Peyer's patch (tissue), 4 donors: ENCODE data around the gene DGKB.

DNA sequence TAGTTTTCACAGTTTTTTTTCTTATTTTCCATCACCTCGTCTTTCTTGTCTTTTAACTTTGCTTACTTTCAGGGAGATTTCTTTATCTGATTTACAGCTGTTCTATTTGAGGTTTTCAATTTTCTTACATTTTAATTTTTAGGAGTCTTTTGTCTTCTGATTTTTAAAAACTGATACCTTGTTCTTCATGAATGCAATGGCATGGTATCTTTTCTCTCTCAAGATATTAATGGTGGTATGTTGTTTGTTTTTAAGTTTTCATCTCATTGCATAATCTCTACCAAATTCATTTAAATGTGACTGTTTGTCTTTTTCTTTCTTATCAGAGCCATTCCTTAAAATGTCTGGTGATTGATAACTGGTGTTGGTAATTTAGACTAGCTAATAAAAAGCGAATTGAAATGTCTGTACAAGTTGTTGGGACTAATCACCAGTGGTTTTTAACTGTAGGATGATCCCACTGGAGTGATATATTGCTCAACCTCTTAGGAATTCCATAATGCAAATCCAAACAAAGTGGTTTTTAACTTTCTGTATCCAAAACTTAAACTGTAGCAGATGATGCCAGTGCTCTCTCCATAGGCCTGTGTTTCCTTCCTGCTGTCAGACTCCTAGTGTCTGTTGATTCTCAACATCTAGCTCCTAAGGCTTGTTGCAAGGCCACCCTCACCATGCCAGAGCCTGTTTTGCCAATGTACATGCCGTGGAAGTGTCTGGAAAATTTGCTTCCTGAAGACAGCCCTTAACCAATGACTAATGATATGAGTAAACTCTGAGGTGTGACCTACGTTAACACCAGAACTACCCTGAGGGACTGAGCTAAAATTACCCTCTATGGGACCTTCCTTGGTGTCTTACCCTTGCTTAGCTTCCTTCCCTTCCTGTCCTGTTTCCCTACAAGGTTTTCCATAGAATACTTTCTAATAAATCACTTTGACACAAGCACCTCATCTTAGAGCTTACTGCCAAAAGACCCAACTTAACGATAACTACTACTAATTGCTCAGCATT lies 39.1 kb downstream of the C1GALT1 start:
- PRO-cap, result no peak
- RAMPAGE, long total RNA, 4 experiments, result start-site peak on the plus strand in 1 of 4 experiments, centred at position 542 of the sequence, 5 reads per replicate

DNA sequence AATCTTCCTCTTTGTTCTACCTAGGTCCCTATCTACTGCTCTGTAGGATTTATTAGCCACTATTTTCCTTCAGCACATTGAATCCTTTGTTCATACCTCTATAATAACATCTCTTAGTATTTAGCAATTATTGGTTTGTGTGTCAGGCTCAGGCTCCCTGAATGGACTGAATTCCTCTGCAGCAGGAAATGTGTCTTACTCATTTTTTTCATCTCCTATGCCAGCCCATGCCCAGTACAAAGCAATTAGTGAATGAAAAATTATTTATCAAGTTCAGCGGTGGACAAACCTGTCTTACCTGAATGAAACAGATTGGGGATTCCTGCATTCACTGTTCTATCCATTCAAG lies 53.7 kb downstream of the C1GALT1 start:
- PRO-cap, result no peak
- RAMPAGE, long total RNA, 4 experiments, result no peak in any of the 4 experiments

- PRO-cap, result no peak
- RAMPAGE, long total RNA, 4 experiments, result no peak in any of the 4 experiments
Observed at GRCh38 chr7:7567794-7568387, 1.2 kb downstream of the MIOS start.

DNA sequence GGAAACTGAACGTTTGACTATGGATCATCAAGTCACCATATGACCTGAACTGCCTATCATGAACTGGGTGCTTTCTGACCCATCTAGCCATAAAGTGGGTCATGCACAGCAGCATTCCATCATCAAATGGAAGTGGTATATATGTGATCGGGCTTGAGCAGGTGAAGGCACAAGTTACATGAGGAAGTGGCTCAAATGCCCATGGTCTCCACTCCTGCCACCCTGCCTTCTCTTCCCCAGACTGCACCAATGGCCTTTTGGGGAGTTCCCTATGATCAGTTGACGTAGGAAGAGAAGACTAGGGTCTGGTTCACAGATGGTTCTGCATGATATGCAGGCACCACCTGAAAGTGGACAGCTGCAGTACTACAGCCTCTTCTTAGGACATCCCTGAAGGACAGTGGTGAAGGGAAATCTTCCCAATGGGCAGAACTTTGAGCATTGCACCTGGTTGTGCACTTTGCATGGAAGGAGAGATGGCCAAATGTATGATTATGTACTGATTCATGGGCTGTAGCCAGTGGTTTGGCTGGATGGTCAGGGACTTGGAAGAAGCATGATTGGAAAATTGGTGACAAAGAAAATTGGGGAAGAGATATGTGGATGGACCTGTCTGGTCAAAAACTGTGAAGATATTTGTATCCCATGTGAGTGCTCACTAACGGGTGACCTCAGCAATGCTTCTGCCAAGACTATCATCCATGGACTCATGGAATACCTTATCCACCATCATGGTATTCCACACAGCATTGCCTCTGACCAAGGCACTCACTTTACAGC lies 7.3 kb upstream of the RPA3 start:
- PRO-cap, result no peak
- RAMPAGE, long total RNA, 4 experiments, result no peak in any of the 4 experiments

DNA sequence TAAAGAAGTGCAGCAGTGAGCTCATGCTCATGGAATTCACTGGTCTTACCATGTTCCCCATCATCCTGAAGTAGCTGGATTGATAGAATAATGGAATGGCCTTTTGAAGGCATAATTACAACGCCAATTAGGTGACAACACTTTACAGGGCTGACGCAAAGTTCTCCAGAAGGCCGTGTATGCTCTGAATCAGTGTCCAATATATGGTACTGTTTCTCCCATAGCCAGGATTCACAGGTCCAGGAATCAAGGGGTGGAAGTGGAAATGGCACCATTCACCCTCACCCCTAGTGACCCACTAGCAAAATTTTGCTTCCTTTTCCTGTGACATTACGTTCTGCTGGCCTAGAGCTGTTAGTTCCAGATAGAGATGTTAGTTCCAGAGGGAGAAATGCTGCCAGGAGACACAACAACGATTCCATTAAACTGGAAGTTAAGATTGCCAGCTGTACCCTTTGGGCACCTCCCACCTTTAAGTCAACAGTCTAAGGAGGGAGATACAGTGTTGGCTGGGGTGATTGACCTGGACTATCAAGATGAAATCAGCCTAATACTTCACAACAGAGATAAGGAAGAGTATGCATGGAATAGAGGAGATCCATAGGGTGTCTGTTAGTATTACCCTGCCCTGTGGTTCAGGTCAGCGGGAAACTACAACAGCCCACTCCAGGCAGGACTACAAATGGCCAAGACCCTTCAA lies 8.1 kb upstream of the RPA3 start:
- PRO-cap, result no peak
- RAMPAGE, long total RNA, 4 experiments, result no peak in any of the 4 experiments

- PRO-cap, result no peak
- RAMPAGE, long total RNA, 4 experiments, result no peak in any of the 4 experiments
Observed at GRCh38 chr7:7795272-7795723, 76.9 kb upstream of the RPA3 start.

GRCh38 chr7:8133973-8134958 lies 127.7 kb downstream of the ICA1 start:
- PRO-cap, result unidirectional peak, plus-strand start at chr7:8134416
- RAMPAGE, long total RNA, 4 experiments, result no peak in any of the 4 experiments

DNA sequence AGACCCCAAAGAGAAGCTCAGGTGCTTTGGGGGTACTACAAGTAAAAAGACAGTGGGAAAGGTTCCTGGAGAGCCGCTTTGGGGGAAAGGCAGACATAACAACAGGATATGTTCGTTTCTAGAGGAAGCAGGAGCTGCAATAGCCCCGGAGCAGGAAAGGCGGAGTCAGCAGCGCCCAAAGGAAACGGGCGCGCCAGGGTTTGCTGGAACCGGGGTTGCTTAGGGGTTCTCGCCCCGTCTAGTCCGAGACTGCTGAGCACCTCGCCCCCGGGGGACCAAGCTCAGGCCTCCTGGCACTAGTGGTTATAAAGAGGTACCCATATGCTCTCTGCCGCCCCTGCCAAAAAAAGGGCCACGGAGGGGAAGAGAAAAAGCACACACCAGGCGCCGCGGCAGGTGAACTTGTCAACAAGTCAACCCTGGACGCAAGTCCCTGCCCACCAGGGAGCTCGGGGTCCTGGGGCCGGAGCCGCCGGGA lies 672 bp downstream of the ICA1 start:
- PRO-cap, result bidirectional peak, plus-strand start at position 183 of the sequence, minus-strand start at position 103 of the sequence
- RAMPAGE, long total RNA, 4 experiments, result no peak in any of the 4 experiments

DNA sequence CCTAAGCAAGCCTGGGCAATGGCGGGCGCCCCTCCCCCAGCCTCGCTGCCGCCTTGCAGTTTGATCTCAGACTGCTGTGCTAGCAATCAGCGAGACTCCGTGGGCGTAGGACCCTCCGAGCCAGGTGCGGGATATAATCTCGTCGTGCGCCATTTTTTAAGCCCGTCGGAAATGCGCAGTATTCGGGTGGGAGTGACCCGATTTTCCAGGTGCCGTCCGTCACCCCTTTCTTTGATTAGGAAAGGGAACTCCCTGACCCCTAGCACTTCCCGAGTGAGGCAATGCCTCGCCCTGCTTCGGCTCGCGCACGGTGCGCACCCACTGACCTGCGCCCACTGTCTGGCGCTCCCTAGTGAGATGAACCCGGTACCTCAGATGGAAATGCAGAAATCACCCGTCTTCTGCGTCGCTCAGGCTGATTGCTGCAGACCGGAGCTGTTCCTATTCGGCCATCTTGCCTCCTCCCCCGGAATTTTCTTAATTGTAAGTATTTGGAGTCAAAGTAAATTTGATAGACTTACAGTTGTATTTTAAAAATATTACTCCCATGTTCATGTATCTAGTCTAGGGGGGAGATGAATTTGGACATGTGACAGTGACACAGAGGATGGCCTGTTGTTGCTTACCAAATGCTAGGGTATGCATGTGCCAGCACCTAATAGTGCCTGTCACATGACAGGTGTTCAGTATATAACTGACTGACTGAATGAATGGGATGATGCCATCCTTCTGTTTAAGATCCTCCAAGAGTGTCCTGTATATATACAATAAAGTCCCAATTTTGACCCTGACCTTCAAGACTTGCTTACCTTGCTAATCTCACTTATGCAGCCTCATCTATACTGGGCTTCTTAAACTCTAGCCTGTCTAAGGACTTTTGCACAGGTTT lies 42.0 kb upstream of the ICA1 start:
- PRO-cap, result no peak
- RAMPAGE, long total RNA, 4 experiments, result no peak in any of the 4 experiments

GRCh38 chr7:8434792-8435231 lies 1.4 kb downstream of the NXPH1 start:
- PRO-cap, result no peak
- RAMPAGE, long total RNA, 4 experiments, result no peak in any of the 4 experiments

DNA sequence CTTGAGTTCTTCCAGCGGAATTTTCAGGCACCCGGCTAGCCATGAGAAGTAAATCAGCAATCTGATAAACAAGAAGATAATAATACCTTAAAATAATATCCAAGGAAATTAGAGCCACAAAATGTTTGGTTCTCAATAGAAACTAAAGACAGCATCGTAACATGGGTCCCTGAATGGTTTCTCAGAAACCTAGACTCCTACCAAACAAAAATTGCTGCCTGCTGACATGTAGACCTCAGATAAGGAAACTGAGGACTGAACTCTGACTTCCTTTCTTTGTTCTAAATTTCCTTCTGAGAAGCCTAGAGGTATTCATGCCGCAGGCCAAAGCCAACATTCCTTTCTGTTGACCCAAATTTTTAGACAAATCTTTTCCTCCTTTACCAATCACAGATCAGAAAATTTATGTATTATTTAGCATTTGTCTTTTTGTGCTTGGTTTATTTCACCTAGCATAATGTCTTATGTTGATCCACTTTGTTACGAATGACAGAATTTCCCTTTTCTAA lies 783.0 kb downstream of the NDUFA4 start:
- PRO-cap, result no peak
- RAMPAGE, long total RNA, 4 experiments, result no peak in any of the 4 experiments

DNA sequence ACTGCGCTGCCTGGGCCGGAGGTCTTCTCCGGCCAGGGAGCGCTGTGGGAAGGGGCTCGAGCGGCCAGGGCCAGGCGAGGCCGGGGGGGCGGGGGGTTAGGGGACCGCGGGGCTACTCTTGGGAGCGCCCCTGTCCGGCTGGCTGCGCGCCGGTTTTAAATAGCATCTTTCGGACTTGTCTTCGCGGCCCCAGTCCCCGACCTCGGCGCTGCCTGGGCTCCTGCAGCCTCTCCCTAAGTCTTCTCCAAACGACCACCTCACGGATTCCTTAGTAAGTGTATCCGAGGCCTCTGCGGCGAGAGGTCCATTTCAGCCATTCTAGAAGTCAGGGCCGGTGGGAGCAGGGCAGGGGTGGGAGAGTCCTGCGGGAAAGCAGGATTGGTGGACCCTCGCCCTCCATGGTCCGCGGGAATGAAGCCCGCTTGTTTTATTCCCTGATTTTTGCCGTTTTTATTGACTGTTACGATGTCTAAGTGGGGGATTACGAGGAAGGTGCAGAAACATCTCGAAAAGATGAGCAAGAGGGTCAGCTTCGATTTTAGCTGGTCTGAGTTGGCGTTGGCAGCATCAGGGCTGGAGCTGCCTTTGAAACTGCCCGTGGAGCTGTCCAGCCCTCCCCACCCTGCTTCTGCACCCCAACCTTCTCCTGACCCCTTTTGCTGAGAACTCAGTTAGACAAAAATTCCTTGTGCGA lies 529 bp downstream of the PHF14 start:
- PRO-cap, result no peak
- RAMPAGE, long total RNA, 4 experiments, result no peak in any of the 4 experiments

DNA sequence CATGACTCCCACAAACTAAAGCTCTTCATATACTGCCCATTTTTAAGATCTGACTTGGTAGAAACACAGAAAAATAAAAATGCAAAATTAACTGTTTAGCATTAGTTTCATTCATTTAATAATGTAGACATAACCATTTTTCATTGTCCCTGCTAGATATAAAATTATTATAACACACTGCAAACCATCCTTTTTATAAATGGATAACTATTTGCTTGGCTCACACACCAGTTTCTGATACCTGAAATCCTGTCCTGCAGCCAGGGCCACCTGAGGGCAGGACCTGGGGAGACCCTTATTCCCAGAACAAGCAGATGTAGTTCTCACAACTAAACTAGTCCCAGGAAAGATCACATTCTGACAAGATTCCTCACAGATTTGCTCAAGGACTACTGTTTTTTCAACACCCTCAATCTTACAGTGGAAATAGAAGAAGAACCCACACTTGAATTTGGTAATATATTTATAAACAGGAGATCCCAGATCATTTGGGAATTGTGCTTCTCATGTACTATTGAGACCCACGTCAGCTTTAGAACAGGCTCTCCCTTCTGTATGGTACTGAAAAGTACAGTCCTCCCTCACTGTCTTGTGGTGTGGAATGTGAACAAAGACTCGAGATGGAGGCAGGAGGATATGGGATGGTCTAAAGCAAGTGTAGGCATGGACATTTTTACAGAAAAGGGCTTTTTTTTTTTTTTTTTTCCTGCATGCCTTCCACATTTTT lies 397.5 kb downstream of the PHF14 start:
- PRO-cap, result no peak
- RAMPAGE, long total RNA, 4 experiments, result no peak in any of the 4 experiments

DNA sequence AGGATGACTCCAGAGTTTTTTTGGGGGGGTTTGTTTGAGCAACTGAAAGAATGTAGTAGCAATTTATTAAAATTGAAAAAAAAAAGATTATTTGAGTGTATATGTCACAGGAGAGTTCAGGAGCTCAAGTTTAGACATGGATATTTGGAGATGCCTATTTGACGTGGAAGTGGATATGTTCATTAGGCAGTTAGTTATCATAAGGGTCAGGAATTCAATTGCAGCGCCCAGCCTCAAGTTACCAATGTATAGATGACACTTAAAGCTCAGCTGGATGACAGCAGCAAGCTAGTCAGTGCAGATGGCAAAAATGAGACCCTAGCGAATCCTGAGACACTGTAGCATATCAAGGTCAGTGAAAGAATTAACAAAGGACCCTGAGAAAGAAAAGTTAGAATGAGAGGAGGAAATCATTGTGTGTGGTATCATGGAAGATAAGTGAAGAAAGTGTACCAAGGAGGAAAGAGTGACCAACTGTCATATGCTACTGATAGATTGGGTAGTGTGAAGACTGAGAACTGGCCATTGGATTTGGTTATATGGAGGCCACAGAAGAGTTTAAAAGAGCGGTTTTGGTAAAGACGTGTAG lies 5.3 kb downstream of the TMEM106B start:
- PRO-cap, result no peak
- RAMPAGE, long total RNA, 4 experiments, result start-site peak on the plus strand in 1 of 4 experiments, centred at position 343 of the sequence, 28 reads per replicate

GRCh38 chr7:12556038-12556385 lies 14.5 kb upstream of the SCIN start:
- PRO-cap, result no peak
- RAMPAGE, long total RNA, 4 experiments, result no peak in any of the 4 experiments

- PRO-cap, result no peak
- RAMPAGE, long total RNA, 4 experiments, result no peak in any of the 4 experiments
Observed at GRCh38 chr7:13806524-13807096, 182.9 kb downstream of the ETV1 start.

GRCh38 chr7:13980051-13980610 lies 9.3 kb downstream of the ETV1 start:
- PRO-cap, result no peak
- RAMPAGE, long total RNA, 4 experiments, result no peak in any of the 4 experiments

- PRO-cap, result unidirectional peak, minus-strand start at chr7:14155018
- RAMPAGE, long total RNA, 4 experiments, result no peak in any of the 4 experiments
Observed at GRCh38 chr7:14154910-14155123, 165.4 kb upstream of the ETV1 start.

DNA sequence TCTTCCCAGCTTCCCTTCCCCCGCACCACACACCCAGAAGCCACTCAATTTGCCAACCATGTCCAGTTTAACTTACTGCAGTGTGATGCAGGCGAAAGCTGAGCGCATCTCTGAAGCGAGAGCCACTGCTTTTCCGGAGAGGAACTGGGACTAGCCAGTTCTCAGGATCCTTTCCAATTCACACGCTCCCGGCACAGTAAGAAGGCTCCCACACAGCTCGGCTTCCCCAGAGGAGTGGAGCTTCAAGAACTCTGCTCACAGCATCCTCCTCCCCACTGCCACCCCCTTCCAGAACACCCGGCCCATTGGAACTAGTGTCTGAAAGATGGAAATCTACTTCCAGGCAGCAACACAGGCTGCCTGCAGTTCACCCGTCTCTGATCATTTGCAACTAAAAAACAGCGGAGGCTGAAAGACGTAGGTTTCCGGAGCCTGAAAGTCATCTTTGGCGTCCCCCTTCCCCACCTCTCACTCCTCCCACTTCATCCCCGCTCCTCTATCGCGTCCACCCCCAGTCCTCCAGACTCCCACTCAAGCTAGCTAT lies at the start of gene DGKB:
Gene DGKB, minus strand, starts transcription at position 236 of the 544 bp plus-strand sequence.
- PRO-cap, result no peak
- RAMPAGE, long total RNA, 4 experiments, result no peak in any of the 4 experiments

- PRO-cap, result no peak
- RAMPAGE, long total RNA, 4 experiments, result no peak in any of the 4 experiments
Observed at GRCh38 chr7:15538003-15538205, 23.9 kb downstream of the AGMO start.